ENCODE data around the gene PSMD7.

DNA sequence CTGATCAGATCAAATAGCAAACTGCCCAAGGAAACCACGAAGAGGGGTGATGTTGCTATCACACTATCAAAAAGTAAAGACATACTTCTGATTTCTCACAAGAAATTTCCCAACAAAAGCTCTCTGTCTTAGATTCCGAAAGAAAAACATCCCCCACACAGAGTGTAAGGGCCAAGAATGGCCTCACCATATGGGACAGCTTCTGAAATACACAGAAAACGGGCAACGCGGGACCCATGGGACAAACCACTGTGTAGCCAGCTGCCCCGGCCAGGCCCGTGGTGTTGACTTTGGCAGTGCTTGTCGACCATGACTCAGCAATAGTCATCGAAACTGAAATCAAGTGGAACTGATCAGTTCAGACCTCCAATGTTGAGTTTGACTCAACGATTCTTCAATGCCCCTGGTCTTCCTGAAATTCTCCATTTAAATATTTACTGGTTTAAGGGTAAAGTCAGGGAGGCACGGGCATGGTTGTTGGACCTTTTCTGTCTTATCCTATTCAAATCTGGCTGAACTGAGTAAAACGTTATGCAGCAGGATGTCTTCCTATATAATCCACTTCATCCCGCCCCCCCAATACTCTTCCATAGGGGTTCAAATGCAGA lies 27.5 kb downstream of the ZFHX3 start:
- PRO-cap, 3 experiments, result no peak in any of the 3 experiments
- RAMPAGE, long total RNA, result no peak

DNA sequence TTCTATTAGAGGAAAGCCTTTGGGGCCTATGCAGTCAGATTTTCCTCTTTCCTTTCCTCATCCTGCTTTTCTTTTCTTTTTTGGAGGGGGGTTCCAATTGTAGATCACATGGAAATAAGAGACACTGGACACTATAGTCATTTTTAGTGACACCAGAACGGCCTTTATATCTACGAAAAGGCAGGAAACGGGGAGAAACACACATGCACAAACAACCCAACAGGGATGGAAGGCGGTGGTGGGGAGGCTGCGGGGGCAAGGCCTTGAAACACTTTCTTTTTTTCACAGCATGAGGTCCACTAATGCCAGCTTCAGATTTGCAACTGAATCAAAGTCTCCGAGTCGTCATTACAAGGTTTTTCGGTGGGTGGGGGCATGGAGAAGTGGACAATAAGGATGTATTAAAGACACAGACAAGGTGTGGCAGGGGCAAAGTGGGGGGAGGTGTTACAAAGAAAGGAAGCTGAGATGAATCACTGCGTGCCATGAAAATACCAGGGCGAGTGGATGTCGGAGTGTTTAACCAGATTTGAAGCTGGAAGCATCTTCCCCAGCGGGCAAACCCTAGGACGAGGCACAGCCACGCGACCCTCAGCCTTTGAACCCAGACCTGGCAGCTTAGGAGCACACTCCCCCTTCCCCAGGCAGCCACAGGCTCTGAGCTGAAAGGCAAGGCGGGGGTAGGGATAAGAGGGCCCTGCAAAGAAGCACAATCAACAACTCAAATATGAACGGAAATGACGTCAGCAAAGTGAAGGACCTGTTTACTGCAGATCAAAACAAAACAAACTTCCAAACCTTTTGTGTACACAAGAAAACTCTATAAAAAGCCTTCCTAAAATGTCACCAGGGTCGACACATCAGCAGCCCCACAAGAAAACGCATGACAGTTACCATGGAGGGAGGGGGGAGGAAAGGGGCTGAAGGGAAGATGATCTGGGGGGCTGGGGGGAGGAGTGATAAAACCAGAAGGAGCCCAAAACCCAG lies 5.5 kb upstream of the ZFHX3 start:
- PRO-cap, 3 experiments, result no peak in any of the 3 experiments
- RAMPAGE, long total RNA, result no peak

DNA sequence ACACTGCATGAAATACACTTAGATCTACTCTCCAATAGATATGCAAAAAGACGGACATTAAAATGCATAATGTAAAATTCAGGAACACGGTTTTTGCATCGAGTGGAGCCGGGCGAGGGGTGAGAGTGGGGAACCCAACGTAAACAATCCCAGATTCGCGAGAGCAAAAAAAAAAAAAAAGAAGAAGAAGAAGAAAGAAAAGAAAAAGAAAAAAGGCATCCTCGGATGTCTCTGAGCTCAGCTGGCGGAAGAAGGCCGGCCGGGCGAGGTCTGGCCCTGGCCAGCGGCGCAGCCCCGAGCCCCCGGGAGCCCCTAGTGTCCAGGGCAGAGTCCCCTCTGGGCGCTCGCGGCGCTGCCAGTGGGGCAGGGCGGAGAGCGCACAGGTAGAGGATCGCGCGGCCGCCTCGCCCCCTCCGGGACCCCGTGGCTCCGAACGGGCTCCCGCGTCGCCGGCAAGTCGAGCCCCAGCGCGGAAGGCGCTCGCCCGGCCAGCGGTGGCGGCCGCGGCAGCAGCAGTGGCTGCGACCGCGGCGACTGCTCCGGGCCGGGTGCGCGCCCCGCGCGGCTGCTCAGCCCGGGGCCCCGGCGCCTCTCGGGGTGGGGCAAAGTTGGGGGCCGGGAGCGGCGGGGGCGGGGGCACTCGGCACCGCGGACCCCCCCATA lies 9.6 kb upstream of the ZFHX3 start:
- PRO-cap, 3 experiments, result no peak in any of the 3 experiments
- RAMPAGE, long total RNA, result no peak

DNA sequence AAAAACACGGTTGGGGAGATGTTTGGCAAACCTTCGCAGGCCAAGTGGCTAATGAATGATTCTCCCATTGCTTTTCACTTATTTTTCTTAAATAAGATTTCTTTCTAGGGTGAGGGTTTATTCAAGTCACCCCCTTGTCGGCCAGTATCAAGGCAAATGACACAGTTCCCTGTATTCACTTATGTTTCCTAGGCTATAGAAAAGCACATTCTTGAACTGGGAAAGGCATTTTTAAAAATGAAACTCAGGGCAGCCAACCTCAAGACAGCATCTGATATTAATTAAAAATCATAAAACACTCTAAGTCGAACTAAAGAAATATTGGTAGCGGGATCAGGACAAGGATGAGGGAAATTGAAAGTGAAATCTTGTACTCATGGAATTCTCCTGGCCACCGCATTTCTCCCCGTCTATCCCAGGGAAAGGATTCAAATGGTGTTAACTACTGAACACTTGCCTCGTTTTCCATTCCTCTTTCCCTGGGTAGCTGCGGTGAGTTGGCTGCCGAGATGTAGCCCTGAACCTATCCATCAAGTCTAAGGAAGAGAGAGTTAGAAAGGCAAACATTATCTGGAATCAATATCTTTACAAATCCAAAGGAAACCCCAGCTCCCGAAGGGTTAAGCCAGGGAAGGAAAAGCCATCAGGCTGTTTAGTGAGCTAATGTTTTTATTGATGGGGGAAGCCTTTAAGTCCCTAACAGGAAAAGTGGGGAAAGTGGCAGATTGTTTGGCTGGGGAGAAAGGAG lies 96.1 kb upstream of the ZFHX3 start:
- PRO-cap, 3 experiments, result no peak in any of the 3 experiments
- RAMPAGE, long total RNA, result no peak

DNA sequence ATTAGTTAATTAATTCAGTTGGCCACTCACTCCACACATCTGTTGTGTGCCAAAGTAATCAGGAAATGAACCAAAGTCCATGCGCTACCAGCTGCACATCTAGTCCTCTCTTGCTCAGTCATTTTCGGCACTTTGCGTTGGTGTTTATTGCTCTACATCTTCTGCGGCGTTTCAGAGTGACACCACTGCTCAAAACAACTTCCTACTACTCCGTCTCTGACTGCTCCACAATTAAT lies 101.4 kb upstream of the ZFHX3 start:
- PRO-cap, 3 experiments, result no peak in any of the 3 experiments
- RAMPAGE, long total RNA, result no peak

DNA sequence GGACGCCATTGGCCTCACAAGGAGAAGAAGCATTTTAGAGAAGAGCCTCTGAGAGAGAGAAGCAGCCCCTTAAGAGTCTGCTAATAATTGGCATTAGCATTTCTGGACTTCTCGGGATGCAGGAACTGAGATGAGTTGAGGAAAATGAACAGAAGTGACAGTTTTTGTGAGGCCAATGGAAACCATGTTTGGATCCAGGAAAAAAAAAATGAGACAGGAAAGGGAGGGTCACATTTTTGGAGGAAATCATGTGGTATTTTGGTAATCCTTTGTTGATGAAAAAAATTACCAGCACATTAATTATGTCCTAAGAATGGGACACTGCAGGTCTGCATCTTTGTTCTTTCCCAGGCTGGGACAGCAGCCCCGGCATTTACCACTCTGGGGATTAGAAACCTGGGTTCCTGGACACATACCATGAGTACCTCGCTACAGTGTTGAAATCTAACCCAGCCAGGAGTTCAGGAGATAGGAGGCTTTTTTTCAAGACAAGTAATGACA lies 109.9 kb upstream of the ZFHX3 start:
- PRO-cap, 3 experiments, result no peak in any of the 3 experiments
- RAMPAGE, long total RNA, result no peak

GRCh38 chr16:73192317-73193069 lies 144.6 kb upstream of the ZFHX3 start:
- PRO-cap, 3 experiments, result no peak in any of the 3 experiments
- RAMPAGE, long total RNA, result no peak

DNA sequence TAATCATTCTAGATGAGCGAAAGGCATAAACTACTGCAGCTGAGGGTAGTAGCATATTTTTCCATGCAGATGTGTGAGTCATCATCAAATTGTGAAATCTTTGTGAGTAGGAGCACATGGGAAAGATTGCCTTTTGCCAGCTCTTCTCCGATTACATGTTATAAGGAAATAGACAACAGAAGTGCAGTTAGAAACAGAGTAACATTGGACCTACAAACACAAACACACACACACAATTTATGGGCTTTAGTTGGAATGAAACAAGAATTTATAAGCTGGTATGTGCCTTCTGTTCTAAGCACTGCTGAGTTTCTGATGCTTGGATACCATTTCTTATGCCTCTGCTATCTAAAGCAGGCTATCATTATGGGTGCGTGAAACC lies 346.9 kb upstream of the PSMD7 start:
- PRO-cap, 3 experiments, result no peak in any of the 3 experiments
- RAMPAGE, long total RNA, result no peak

DNA sequence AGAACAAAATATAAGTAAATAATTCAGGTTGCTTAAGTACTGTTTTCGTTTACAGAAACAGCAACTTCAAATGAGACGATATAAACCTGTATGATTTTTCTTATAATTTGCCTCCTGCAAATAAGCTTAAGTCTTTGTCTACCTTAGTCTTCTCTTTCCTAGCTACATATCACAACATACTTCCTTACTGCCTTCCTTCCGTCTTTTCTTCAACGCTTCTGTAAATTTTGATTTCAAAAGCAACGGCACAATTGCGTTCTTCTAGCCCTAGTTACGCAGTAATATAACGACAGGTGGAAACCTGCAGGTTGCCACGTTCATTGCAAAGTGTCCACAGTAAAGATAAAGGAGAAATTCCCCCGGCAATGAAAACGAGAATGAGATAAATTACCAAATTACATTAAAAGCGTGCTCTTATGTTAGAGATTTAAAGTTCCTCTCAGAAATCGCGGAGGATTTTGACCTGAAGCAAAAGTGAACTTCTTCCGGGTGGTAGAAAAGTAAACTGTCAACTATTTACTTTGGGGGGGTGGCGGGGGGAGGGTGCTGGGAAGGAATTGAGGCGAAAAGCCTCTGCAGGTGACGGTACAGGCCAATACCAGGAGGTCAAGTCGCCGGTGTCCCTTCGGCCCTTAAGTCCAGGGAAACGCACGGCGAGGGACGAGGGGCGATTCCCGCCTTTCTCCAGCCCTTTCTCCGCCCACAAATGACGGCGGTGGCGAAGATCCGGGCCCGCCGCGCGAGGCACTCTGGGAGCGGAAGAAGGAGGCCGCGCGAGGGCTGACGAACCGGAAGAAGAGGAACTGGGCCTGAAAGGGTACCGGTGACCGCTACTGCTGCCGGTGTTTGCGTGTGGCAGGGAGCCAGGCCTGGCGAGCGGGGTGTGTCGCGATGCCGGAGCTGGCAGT lies at the start of gene PSMD7:
TSS of gene PSMD7 (plus strand) at position 791 of the 908 bp plus-strand sequence.
- PRO-cap, 3 experiments, result peak in 3 of 3 experiments; most common plus-strand start position 794 of the sequence (in 2); most common minus-strand start position 704 of the sequence (in 2)
- RAMPAGE, long total RNA, result start-site peak on the minus strand centred at position 465 of the sequence, 53 bp wide, 34 and 20 reads in 2 replicates; start-site peak on the minus strand centred at position 693 of the sequence, 107 bp wide, 46 and 69 reads in 2 replicates; start-site peak on the plus strand centred at position 814 of the sequence, 57 bp wide, 1,276 and 825 reads in 2 replicates

GRCh38 chr16:74391467-74392108 lies 15.5 kb downstream of the NPIPB15 start:
- PRO-cap, 3 experiments, result no peak in any of the 3 experiments
- RAMPAGE, long total RNA, result no peak

DNA sequence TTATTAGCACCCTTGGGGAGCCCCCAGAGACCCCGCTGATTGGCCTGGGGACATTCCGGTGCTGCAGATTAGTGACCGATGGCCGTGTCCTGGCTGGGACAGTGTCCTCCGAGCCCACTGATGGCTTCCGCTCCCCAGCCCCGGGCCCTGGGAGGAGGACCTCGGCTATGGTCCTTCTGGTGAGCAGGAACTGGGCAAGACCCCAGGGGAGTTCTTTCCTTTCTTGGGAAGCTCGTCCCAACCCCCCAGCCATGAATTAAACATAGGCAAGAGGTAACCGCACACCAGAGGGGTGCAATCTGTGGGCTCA lies 265 bp upstream of the CLEC18B start:
- PRO-cap, 3 experiments, result no peak in any of the 3 experiments
- RAMPAGE, long total RNA, result no peak

GRCh38 chr16:74736645-74737219 lies 36.1 kb upstream of the MLKL start:
- PRO-cap, 3 experiments, result no peak in any of the 3 experiments
- RAMPAGE, long total RNA, result no peak

- PRO-cap, 3 experiments, result no peak in any of the 3 experiments
- RAMPAGE, long total RNA, result no peak
Observed at GRCh38 chr16:74740756-74741348, 33.8 kb downstream of the FA2H start.

GRCh38 chr16:74760202-74760917 lies 14.3 kb downstream of the FA2H start:
- PRO-cap, 3 experiments, result no peak in any of the 3 experiments
- RAMPAGE, long total RNA, result no peak

- PRO-cap, 3 experiments, result peak in 1 of 3 experiments; most common plus-strand start chr16:74999363 (in 1); most common minus-strand start chr16:74999294 (in 1)
- RAMPAGE, long total RNA, result no peak
Observed at GRCh38 chr16:74999130-74999856, 469 bp downstream of the ZNRF1 start.

DNA sequence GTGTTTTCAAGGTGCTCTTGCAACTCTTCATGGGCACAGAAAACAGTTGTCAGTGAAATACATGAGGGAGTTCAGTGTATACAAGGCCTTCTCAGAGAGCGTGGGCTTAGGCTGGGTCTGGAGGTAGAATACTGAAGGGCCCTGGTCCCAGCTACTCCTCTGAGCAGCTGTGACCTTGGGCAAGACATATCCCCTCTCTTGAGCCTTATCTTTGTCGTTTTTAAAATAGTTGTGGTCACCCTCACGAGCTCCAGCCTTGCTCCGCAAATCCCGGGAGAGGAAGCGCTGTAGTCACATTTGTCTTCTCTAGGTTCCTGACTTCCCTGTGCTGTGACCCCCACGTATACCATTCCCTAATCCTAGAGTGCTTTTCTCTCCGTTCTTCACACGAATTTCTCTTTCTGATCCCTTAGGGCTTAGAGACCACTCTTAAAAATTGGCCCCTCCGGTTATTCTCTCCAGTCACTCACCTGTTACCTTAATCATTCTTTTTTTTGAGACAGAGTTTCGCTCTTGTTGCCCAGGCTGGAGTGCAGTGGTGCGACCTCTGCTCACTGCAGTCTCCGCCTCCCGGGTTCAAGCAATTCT lies 3.7 kb downstream of the ZNRF1 start:
- PRO-cap, 3 experiments, result no peak in any of the 3 experiments
- RAMPAGE, long total RNA, result no peak

DNA sequence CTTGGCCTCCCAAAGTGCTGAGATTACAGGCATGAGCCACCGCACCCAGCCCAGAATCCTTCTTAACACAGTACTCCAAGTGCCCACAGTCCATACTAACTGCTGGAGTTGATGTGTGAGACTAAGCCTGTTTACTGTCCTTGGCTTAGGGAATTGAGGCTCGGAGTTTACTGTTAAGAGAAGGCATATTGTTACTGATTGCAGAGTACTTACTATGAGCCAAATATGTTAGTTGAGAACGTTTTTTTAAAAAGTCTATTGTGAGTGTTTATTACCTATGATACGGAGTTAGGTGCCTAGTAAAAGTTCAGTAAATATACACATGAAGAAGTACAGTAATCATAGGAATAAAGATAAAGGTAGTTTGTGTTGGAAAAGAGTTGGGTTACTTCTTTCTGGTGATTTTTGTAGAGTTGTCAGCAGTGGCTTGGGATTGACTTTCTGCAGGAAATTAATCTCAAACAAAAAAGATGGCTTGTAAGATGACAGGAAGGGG lies 25.3 kb downstream of the ZNRF1 start:
- PRO-cap, 3 experiments, result no peak in any of the 3 experiments
- RAMPAGE, long total RNA, result no peak

DNA sequence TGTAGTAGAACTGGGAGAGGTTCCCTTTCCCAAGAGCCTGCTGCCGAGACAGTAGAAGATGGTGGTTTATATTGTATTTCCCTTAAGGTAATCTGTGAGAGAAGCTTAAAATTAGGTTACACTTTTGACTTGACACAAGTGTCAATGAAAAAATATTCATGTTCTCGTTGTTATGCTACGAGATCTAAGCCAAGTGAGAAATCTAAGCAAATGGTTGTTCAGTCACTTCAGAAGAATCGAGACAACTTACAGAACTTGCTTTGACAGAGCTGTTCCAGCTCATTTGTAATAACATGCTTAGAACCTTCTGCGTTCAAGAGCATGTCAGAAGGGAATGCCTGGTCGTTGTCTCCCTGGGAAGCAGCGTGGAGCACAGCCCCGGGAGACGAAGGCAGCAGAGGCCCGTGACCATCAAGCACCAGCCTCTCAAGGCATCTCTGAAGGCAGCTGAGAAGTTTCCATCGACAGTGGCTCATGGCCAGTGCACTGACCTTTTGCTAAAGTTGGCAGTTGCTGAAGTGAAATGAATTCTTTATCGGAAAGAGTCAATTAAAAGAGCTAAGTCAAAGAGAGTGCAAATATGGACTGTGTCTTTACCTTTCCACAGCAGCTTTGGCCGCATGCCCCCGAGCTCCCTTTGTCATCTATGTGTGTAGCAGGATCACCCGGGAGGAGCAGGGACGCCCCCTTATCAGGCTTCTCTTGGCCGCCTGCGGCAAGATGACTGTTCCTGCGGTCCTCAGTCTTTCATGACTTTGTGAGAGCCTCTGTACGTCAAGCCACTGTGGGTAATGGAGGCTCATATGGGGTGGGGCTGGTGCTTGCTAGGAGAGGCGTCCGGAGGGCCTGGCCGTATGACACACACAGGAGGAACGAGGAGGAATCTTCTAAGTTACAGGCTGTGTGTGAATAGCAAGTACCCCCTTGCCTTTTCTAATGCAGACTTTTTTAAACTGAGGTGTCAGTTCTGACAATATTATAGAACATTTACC lies 54.4 kb downstream of the LDHD start:
- PRO-cap, 3 experiments, result no peak in any of the 3 experiments
- RAMPAGE, long total RNA, result no peak

GRCh38 chr16:75096378-75097314 lies 19.9 kb downstream of the LDHD start:
- PRO-cap, 3 experiments, result no peak in any of the 3 experiments
- RAMPAGE, long total RNA, result no peak

DNA sequence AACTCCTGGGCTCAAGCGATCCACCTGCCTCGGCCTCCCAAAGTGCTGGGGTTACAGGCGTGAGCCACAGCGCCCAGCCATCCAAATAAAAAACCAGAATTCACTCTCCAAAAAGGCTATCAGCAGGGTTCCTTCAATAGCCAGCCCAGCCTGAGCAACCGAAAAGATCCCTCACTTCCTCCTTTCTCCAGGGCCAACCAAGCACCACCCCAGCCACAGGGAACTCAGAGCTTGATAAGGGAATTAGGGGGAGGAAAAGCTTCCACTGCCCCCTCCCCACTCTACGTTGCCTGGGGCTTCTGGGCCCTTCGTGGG lies 657 bp downstream of the LDHD start:
- PRO-cap, 3 experiments, result no peak in any of the 3 experiments
- RAMPAGE, long total RNA, result no peak

Measured in cerebellum (tissue), 5 donors.